LNCaP clone FGC (cell line): ENCODE measurements around a stretch of chr7.

GRCh38 chr7:1566533-1566999, 3.3 kb downstream of the PSMG3 start:
- RRBS, 2 experiments: no CpG with 5 or more reads among the region's 19 CpGs

- RRBS, 2 experiments: no CpG with 5 or more reads among the region's 10 CpGs
These were observed 38.1 kb downstream of the ELFN1 start for GRCh38 chr7:1708143-1708689.

- RRBS, 2 experiments: 81 to 93% methylated on average over 4 of the region's 28 CpGs
These were observed 183.4 kb downstream of the ELFN1 start for GRCh38 chr7:1853262-1853995.

DNA sequence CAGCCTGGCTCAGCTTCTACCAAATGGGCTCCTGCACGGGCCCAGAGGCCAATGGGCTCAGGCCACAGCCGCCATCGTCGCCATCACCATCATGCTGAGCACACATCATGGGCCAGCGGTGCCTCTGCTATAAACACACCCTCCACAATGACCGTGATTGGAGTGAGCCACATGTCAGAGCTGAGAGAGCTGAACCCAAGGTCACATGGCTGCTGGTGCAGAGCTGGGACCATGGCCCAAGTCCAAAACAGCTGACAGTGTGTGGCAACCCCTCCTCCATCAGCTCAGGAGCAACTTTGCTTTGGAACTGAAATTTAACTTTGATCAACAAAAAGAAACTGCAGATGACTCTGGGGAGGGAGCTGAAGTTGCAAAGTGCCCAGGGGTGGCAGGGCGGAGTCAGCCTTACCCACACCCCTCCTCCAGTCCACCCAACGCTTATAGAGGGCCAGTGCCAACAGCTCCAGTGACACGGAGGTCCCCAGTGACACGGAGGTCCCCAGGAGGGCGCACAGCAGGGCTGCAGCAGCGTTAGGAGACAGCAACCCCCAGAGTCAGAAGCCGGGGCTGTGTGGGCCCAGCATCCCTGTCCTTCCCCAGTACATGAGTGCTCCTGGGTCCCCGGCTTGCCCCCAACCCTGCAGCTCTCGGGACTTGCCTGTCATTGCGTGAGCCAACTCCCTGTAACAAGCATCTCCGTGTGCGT, 249.6 kb downstream of the ELFN1 start:
- RRBS, 2 experiments: 93 to 96% methylated on average over 2 of the region's 18 CpGs

GRCh38 chr7:1938921-1939842, 269.1 kb downstream of the ELFN1 start:
- RRBS, 2 experiments: 85 to 86% methylated on average over 8 to 15 of the region's 43 CpGs

DNA sequence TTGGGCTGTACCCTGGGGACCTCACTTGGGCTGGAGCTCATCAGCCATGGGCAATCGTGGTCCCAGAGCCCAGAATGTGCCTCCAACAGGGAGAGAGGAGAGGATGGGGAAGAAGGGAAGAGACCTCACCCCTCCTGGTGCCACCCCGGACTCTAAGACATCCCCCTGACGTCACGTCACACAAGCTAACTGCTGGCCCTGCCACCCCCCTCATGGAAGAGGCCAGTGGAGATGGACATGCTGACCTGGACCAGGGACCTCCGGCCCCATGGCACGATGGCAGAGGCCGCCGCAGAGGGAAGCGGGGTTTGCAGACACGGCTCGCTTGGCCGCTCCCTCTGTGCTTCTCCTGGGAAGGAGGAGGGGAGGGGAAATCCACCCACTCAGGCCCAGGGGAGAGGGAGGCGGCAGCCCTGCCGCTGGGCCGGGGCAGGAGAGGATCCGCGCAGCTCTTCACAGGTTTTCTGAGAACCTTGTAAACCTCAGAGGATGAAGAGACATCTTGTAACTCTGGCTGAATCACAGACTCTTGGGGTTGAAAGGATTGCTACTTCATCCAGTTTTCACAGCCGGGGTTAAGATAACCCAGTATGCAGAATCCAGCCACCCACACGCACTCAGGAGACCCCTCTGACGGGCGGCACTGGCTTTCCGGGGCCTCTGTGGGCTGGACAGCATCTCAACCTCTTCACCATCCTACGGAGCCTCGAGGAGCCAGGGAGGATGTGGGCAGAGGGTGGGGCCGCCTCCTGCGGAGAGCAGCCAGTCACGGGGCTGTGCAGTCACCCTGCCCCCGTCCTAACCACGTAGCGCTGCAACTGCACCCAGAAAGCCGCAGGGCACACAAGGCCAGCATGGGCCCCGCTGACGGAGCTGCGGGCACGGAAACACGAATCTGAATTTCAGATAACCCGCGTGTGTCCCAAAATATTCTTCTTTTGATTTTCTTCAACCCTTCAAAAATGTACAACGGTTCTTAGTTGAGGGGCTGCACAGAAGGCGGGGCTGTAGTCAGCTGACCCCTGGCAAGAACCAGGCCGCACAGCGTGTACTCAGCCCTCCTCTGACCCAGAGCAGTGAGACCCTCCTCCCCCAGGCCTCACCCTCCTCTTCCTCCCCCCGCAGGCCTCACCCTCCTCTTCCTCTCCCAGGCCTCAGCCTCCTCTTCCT, 270.2 kb downstream of the ELFN1 start:
- RRBS, 2 experiments: 92 to 94% methylated on average over 4 to 5 of the region's 43 CpGs

DNA sequence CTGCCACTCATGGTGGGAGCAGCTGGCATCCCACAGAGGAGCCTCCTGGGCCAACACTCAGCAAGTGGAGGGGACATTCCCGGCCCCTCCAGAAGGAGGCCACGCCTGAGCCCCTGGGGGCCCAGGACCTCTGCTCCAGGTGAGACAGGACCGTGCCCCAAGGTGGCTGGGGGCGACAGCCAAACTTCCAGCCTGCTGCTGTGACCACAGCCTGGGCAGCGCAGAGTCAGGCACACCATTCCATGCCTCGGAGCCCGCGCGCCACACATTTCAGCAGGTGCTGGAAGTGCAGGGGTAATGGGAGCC, 272.1 kb downstream of the ELFN1 start:
- RRBS, 2 experiments: no CpG with 5 or more reads among the region's 9 CpGs

DNA sequence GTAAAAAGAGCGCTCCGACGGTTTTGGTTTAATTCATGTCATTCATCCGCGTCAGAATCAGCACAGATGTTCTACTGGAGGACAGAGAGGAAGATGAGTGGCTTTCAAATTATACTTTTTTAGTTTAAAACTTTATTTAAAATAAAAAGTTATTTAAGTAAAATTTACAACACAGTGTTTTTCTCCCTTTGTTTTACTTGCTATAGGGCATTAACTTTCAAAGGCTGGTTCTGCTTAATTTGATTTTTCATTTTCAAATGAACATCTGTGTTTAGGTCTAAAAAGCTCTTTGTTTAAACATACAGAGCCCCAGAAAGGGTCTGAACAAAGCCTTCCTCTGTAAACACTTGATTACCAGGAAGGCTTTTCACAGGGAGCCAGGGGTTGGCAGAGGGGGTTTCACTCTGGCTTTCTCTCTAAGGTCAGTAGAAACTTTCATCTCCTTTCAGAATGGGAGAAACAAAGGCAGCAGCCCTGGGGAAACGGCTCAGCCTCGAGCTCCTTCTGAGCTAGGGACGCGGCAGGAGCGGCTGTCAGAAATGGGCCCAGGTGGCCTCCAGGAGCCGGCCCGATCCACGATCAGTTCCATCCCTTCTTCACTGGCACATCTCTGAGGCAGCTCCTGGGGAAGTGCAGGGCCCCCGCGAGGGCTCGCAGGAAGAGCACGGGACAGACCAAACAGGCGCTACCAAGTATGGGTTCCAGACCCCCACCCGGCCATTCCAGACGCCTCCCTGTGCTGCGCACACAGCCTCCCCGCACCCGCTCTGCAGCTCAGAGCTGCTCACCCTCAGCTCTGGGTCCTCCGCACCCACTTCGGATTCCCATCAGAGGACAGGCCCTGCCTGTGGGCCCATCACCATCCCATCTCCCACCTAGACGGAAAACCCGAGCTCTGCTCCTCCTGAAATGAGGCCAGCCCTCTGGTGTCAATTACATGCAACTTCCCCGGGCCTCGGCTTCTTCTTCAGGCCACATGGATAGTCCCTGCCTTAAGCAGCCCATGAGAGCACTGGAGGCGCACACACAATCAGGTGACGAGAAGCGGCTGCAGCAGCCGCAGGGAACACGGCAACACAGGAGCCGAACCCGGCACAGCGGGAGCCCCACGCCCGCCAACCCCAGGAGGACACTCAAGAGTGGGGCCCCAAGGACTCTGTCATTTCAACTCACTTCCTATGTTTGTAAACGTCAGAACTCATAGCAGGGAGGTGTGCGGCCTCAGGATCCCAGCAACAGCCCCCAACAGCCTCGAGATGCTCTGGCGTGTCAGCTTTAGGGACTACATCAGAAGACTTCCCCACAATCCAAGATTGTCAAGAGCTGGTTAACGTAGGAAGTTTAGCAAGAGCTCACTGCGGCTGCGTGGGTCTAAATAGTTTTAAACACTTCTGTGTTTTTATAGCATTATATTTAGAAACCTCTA, 123.9 kb downstream of the MAD1L1 start:
- RRBS, 2 experiments: no CpG with 5 or more reads among the region's 46 CpGs

GRCh38 chr7:2224822-2225390, 7.8 kb downstream of the MAD1L1 start:
- RRBS, 2 experiments: no CpG with 5 or more reads among the region's 9 CpGs

- RRBS, 2 experiments: no CpG with 5 or more reads among the region's 7 CpGs
These were observed 10.9 kb upstream of the SNX8 start for GRCh38 chr7:2324946-2325671.

- RRBS, 2 experiments: 74 to 89% methylated on average over 6 of the region's 46 CpGs
These were observed 23.2 kb upstream of the CHST12 start for GRCh38 chr7:2380041-2380775.

- RRBS, 2 experiments: 79 to 80% methylated on average over 3 of the region's 16 CpGs
These were observed 13.0 kb upstream of the CHST12 start for GRCh38 chr7:2390264-2390957.

- RRBS, 2 experiments: 17 to 24% methylated on average over 6 of the region's 23 CpGs
These were observed 8.2 kb upstream of the LFNG start for GRCh38 chr7:2511187-2511967.

DNA sequence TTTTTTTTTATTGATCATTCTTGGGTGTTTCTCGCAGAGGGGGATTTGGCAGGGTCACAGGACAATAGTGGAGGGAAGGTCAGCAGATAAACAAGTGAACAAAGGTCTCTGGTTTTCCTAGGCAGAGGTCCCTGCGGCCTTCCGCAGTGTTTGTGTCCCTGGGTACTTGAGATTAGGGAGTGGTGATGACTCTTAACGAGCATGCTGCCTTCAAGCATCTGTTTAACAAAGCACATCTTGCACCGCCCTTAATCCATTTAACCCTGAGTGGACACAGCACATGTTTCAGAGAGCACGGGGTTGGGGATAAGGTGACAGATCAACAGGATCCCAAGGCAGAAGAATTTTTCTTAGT, 13.9 kb downstream of the LFNG start:
- RRBS, 2 experiments: no CpG with 5 or more reads among the region's 6 CpGs

DNA sequence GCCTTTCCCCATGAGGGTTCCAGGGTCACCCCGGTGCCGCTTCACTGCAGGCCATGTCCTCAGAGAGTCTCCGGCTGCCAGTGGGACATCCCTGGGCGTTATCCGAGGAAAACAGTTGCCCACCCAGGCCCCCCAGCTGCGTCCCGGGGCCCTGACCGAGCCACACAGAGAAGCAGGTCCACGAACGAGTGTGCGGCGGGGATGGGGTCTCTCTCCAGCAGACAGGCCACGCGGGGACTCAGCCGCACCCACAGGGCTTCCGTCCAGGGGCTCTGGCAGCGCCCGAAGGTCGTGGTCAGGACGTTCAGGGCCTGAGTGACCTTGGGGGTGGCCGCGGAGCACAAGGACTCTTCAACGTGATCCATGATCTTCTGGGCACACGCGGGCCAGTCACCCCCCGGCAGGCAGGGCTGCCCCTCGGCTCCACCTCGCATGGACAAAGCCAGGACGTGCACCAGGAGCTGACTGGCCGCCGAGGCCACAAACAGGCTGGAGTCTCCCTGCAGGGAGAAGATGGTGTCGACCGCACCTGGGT, 11.8 kb downstream of the BRAT1 start:
- RRBS, 2 experiments: 92 to 95% methylated on average over 6 of the region's 33 CpGs

- RRBS, 2 experiments: no CpG with 5 or more reads among the region's 17 CpGs
These were observed 28.9 kb downstream of the IQCE start for GRCh38 chr7:2587686-2588053.

DNA sequence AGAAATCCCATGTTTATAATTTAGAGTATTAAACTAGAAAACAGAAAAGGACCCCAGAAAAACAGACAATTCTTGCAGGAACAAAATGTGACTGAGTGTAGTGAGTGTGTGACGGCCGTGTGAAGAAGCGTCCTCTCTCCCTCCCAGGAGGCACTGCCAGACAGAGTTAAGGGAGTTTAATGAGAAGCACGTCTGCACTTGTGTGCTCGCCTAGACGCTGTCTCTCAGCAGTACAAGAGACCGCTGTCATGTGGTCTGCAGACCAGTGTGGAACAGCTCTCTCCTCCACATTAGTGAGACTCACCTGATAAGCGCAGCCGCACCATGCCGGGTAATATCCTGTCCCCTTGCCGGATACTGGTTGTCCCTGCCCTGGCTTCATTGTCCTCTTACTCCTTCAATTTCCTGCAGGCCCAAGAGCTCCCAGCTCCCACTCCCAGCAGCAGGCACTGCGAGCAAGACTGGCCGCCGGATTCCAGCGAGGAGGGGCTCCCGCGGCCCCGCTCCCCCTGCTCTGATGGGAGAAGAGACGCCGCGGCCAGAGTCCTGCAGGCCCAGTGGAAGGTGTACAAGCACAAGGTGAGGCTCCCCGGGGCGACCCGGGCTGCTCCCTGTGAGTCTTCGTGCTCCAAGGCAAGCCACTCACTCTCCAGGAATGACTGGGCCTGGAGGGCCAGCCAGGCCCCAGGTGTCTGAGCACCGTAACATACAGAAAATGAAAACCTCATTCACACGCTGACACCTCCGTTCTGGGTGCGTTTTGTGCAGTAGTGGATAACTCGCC, 33.5 kb upstream of the TTYH3 start:
- RRBS, 2 experiments: 97 to 100% methylated on average over 2 to 3 of the region's 30 CpGs

- RRBS, 2 experiments: no CpG with 5 or more reads among the region's 13 CpGs
These were observed 17.6 kb upstream of the TTYH3 start for GRCh38 chr7:2614178-2614607.

DNA sequence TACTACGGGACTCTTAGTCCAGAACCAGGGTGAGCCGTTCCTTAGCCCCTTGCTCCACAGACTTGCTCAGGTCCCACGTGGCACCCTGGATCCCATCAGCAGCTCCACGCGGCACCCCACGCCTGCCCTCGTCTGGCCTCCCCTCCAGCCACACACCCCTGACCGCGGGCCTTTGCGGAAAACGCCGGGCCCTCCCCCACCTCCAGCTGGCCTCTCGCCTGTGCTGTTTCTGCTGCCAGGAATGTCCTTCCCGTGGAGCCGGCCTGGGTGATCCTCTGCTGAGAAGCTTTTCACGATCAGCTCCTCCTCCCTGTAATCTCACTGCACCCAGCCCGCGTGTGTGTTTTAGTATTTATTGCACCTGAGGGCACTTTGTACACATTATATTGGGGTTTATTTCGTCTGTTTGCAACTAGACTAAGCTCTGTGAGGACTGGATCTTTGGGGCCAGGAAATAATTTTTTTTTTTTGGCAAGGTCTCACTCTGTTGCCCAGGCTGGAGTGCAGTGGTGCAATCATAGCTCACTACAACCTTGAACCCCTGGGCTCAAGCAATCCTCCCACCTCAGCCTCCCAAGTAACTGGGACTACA, 10.6 kb upstream of the TTYH3 start:
- RRBS, 2 experiments: 5 to 7% methylated on average over 4 of the region's 19 CpGs

DNA sequence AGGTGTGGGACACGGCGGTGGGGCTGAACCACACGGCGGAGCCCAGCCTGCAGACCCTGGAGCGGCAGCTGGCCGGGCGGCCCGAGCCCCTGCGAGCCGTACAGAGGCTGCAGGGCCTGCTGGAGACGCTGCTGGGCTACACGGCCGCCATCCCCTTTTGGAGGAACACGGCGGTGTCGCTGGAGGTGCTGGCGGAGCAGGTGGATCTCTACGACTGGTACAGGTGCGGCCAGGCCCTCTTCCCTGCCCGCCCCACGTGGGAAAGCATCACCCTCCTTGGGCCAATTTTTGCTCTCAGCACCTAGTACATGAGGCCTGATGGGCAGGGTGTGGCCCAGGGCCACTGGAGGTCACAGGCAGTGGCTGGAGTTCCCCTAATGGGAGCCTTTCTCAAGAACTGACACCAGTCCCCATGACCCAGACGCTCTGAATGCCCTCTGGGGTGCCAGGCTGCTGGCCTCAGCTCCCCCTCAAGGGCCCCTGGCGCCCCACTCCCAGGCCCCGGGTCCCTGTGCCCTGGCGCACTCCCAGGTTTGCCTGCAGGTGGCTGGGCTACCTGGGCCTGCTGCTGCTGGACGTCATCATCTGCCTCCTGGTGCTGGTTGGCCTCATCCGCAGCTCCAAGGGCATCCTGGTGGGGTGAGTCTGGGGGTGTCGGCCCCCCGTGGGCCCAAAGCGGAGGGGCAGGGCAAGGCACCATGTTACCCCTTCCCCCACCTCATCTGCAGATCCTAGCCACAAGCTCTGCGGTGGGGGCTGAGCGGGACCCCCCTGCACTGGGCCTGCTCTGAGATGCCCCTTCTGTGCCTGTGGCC, 15.8 kb downstream of the TTYH3 start:
- RRBS, 2 experiments: 90 to 97% methylated on average over 2 to 4 of the region's 32 CpGs